T47D (cell line): ENCODE measurements around a stretch of chr5.

DNA sequence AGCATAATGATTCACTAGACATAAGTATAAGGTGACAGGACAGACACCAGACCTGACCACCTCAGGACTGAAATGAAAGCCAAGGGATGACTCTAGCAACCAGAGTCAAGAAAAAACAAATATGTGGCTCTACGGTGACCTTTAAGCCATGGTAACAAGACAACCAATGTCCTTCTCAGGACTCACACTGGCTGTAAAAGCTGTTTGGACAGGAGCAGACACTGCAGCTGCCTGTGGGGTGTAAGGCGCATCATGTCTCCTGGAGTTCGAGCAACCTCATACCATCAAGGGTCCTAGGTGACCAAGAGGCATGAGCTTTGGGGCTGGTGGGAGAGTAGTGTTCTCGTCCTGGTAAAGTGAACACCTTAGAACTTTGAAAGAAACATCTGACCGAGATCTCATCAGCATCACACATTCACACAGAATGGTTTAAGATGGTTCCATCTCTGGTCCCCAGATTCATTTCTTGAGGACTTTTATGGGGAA lies 94.8 kb downstream of the MRPS27 start:
- RRBS: no CpG with 5 or more reads among the region's 5 CpGs

DNA sequence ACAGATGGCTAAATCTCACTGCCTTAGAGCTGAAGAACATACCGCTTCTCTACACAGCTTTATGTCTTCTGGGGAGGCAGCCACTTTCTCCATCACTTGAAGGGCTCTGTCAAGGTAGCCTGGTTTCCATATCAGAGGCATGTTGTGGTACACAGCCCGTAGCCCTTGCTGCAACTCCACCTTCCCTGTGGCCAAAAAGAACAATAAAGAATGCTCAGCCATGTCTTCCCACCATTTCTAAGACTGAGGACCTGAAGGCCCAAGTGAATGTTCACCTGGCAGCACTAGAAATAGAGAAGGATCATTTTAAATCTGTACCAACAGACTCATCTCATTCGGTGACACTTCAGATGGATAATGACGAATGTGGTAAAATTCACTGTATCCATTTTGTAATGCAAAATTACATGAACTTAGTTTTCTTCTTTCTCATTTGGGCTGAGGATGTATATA lies 94.0 kb downstream of the MRPS27 start:
- RRBS: no CpG with 5 or more reads among the region's 4 CpGs

DNA sequence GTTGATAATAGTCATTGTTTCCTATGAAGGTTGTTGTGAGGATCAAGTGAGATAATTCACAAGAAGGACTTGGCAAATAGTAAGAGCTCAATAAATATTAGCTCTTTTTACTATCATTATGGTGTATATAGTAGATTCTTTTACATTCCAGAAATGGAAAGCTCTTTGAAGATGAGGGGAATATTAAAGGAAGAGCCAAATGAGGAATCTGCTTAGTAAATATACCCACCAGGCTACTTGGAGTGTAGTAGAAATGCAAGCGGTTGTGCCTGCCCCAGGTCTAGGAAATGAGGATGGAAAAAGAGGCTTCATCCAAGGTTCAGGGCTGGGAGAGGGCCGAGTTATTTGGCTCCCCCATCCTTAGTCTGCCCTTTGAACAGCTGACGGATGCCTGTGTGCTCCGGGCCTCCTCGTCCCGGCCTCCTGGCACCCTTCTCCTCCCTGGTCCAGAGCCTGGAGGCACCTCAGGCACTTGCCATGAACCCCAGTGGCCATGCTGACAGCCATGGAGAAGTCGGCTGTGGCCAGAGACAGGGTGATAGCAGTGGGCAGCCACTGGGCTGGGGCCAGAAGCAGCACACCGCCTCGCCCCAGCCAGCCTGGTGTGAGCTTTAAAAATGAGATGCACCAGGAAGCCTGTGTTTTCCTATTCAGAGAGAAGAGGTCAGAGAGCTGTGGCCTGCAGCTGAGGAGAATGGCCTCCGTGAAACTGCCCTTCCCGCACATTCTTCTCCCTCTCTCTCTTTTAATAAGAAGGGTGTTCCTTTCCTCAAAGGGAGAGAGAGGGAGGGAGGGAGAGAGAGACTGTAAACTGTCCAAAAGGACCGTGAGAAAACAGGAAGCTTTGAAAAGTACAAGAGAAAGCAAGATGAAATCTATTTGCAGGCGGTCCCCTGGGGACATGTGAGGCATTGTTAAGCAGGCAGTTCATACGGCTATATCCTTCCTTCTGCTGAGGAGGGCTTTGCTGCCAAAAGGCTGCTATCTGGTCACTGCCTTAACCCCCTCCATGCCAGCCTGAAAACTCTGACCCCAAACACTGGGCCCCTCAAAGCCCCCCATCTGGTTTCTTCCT lies 55.4 kb downstream of the ZNF366 start:
- RRBS: no CpG with 5 or more reads among the region's 14 CpGs

DNA sequence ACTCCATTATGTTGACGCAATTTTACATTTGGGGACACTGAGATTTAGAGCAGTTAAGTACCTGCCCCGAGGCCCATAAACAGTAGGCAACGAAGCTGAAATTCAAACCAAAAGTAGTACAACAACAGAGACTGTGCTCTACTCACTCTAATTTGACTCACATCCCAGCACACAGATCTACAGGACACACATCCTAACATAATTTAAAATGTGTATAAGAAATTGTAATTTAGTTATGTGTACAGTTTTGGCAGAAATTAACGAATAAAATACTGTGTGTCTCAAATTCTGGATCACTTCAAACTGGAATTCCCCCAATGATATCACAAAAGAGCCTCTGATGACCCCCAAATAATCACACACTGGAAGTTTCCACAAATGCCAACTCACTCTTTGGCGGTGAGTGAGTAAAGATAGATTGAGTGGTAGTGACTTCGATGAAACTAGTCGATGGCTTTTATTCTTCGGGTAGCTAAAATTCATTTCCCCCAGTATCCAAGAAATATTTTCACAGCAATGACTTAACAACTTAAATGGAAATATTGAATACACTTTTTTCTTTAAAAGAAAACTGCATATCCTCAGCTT lies 2.3 kb downstream of the ZNF366 start:
- RRBS: no CpG with 5 or more reads among the region's 8 CpGs

DNA sequence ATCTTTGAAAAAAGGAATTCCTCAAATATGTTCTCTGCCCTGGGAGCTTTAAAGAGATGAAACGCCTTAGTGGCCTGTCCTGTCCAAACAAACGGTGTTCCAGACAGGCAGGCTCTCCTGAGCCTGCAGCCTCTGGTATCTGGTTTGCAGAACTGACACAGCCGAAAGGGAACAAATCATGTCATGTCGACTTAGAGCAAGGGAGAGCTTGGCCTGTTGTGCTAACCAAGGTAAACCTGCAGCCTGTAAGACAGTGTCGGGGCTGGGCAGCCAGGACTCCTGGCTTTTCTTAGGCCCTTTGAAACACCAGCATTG lies 336 bp upstream of the ZNF366 start:
- RRBS: no CpG with 5 or more reads among the region's 5 CpGs

GRCh38 chr5:72818696-72819333 lies 2.4 kb downstream of the TNPO1 start:
- RRBS: no CpG with 5 or more reads among the region's 5 CpGs

DNA sequence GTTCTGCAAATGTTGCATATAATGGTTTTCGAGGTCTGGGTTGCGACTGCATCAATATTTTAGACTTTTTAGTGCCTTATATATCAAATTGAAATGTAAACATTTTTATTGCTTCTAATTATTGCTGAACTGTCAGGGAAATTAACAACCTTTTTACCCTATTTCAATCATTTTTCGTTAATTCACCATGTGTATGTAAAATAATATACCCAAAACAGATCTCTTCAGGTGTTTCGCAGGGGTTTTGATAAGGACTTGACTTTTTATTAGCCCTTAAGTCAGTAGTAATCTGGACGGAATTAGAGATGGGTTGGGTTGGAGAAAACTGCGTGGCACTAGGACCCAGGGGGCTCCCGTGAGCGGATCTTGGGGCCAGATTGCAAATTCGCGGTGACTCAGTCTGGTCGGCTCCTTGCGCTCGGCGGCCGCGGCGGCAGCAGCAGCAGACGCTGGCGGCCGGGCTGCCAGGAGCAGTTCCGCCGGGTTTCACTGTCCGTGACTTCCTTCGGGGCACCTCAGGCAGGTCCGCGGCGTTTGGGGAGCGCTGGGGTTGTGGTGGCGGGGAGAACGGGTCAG lies 31.4 kb downstream of the TNPO1 start:
- RRBS: 0% methylated on average over 3 of the region's 30 CpGs

- RRBS: no CpG with 5 or more reads among the region's 3 CpGs
Measured at GRCh38 chr5:72911490-72912201, 44.2 kb upstream of the FCHO2 start.

DNA sequence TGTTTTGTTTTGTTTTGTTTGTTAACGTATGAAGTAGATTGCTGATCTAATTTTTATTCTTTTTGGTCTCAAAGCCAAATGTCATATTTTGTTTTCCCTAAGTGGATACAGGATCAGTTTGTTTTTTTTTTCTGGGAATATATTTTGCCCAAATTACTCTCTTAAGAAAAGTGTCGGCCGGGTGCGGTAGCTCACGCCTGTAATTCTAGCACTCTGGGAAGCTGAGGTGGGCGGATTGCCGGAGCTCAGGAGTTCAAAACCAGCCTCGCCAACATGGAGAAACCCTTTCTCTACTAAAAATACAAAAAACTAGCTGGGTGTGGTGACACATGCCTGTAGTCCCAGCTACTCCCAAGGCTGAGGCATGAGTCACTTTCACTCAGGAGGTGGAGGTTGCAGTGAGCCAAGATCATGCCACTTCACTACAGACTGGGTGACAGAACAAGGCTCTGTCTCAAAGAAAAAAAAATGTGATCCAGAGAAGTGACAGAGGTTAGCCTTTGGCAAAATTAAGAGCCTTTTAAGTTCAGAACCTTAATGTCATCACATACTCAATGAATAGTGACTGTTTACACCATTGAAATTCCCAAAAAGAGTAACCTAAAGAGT lies 26.5 kb upstream of the TMEM171 start:
- RRBS: no CpG with 5 or more reads among the region's 8 CpGs

DNA sequence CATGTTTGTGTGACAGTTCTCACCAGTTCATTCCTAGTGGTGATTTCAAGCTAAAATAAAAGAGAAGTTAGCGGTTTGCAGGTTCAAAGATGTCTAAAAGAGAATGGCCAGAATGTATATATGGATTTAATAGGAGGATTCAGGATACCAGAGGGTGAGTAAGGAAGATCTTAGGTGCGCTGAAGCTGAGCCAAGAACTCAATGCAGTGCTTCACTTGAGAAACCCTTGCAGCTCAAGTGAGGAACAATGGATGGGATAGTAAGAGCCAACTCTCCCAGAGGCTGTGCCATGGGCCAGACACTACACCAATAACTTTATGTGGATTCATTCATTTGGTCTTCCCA lies 73.7 kb downstream of the TMEM174 start:
- RRBS: no CpG with 5 or more reads among the region's 2 CpGs

DNA sequence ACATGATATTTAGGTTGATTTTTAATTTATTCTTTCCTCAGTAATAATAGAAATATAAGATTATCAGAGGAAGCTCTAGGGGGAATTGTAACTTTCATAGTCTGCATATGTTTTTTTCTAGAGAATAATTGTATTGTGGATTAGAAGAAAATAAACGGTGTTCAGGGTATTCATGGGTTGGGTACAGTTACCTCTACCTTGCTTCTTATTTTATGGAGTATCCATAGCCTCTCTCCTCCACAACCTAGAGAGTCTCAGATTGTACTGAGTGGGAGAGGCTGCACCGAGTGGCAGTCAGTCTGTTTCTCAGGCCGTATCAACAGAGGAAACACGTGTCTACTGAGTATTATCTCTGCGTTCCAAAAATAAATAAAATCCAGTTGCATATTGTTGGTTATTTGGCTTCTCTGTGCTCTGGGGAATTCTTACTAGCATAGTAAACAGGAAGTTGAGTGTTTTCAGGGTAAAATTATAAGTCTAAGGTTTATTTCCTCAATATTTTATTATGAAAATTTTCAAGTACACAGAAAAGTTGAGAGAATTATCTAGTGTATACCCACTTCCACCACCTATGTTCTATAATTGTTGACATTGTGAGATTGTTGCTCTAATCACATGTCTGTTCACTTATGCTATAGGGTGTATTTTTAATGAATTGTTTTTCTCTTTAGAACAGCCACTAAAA lies 231.0 kb downstream of the ARHGEF28 start:
- RRBS: no CpG with 5 or more reads among the region's 5 CpGs

GRCh38 chr5:73919312-73919763 lies 293.3 kb downstream of the ARHGEF28 start:
- RRBS: no CpG with 5 or more reads among the region's 2 CpGs

DNA sequence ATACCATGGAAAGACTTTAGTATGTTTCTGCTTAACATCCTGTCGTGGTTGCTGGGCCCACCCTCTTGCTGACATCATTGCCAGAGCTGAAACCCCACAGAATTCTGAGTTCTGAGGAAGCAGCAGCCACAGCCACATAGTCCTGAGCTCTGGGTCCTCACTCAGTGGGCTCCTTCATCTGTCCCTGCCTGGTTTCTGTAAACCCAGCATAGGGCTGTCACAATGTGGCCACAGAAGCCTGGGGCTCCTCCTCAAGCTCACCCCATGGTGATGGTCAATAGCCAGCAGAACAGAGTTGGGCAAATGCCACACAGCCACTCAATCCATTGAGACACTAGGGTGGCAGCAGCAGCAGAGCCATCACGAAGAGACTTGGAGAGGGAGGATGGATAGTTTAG lies 441.4 kb downstream of the ENC1 start:
- RRBS: no CpG with 5 or more reads among the region's 2 CpGs

GRCh38 chr5:74275852-74276084 lies 364.8 kb downstream of the ENC1 start:
- RRBS: no CpG with 5 or more reads among the region's 3 CpGs

DNA sequence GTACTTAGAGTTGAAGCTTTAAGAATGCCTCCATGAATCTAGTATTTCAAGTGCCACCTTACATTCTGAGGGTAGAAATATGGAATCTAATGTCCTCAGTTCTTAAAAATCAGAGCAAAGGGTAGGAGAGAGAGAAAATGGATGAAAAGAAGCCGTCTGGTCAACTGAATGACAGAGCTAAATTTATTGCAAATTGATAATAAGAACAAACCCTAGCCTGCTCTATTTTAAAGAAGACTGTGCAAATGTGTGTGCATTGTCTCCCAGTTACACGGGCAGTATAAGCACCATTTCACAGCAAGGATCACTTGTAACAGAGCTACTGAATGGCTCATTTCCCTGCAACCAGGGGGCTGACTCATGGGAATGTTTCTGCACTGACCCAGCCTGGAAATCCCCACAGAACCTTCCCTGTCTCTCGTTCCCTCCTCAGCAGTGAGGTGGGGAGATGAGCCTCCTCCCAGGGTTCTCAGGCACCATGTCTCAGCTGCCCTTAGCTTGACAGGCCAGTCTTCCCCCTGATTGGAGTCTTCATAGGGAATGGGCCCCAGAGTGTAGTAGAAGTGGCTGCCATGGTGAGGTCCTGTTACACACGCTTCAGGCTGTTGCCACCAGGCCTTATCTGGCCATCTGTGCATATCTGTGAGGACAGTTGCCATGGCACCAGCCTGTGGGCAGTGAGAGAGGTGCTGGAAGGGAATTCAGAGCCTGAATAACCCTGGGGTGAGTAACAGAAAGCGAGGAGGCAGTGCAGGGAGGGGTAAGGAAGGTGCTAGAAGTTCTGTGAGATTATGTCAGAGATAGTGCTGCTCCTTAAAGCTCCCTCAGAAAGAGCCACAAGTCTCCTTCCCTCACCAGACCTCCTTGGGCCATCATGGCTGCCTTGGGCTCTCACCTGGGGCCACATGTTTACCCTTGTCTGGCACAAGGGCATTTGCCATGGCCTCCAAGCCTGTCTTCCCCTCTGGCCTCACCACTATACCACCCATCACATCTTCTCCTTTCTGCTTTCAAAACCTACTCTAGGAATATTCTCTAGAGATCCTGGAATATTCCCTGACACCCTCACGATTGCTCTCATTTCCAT lies 324.4 kb downstream of the ENC1 start:
- RRBS: no CpG with 5 or more reads among the region's 6 CpGs

DNA sequence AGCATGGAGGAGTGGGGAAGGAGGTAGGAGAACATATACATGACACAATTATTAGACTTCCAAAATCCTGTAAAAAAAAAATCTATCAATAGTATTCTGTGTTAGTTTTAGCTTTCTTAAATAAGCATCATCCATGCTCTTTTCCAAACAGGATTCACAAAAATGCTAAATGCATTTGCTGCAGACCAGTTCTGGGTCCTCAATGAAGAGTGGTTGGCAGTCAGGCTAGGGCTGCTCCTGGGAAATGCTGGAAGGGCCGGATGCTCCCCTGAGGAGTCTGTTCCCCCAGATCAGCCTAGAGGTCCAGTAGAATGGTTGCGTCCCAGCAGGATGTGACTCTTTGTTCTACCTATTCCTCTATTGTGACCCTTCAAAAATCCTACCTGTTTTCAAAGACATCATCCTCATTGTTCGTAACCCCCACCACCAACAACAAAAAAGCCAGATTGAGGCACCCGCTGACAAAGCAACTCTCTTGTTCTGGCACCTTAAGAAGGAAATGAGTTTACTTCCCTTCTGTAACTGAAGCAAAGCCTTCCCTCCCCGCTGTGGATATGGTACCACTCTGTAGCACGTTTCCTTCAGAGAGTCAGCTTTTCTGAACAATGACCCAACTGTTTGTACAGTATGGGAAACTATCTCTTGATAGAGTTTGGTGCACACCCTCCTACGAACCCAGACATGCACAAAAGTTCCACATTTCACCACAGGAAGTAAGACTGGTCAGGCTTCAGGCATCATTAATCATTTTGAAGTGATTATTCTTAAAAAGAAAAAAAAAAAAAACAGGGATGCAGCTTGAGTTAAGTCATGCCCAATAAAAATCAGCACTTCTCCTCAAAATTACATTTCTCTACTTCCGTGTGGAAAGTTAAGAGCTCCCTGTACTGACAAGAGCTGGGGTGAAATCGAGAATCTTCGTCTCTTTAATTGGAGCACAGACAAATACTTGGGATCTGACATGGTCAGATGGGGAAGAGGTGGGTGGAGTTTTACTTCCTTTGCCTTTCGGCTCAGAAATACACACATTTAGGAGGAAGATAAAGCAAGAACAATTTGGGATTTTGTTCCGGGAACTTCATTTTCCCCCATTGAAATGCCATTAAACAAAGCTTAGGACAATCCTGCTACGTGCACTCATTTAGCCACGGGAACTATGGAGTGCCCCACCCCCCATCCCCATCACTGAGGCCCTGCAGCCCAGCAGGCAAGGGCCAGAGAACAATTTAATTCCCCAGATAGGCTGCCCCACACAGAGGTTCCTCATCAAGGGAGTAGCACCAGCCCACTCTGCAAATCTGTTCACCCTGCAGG lies 207.0 kb downstream of the ENC1 start:
- RRBS: no CpG with 5 or more reads among the region's 14 CpGs

DNA sequence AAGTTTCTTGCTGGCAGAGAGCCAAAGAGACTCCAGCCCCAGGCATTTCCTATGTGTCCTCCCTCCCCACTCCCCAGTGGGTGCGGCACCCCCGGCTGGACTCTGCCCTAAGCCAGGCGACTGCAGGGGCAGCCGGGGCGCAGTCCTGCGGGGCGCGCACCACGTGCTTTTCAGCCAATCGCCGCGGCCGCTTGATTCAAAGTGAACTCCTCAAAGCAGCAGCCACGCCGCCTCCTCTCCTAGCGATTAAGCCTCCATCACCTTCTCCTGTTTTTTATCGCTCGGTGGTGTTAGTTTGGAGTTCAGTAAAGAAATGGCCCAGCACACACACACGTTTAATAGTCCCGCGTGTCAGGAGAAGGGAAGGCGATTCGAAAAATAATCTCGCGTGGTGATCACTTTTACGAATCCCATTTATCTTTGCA lies 805 bp upstream of the ENC1 start:
- RRBS: 3% methylated on average over 3 of the region's 26 CpGs

DNA sequence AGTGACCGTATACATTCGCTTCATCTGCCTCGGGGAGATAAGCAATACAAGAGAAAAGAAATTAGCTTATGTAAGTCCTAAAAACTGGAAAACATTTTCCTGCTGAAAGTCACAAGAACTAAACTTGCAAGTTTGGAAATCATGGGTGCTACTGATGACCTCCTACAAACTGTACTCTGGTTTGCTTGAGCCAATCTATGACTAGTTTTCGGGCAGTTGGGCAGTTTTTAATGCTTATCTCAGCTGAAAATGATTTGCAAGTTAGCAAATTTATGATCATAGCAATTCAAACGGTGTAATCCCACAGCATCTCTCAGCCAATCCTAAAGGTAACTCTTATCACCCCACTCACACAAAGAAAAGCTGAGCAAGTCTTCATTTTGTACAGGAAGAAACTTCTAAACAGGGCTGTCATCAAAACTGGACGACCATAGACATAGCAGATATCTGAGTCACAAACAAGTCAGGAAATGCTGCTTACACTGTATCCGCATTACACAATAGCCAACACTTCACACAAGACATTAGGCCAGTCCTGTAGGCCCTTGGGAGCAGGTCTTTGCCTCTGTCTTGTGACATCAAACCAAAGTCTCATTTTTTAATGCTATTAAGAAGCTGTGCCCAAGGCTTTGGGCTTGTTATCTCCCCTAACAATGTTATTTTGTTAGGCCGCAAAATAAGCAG lies 2.6 kb upstream of the ENC1 start:
- RRBS: no CpG with 5 or more reads among the region's 8 CpGs

DNA sequence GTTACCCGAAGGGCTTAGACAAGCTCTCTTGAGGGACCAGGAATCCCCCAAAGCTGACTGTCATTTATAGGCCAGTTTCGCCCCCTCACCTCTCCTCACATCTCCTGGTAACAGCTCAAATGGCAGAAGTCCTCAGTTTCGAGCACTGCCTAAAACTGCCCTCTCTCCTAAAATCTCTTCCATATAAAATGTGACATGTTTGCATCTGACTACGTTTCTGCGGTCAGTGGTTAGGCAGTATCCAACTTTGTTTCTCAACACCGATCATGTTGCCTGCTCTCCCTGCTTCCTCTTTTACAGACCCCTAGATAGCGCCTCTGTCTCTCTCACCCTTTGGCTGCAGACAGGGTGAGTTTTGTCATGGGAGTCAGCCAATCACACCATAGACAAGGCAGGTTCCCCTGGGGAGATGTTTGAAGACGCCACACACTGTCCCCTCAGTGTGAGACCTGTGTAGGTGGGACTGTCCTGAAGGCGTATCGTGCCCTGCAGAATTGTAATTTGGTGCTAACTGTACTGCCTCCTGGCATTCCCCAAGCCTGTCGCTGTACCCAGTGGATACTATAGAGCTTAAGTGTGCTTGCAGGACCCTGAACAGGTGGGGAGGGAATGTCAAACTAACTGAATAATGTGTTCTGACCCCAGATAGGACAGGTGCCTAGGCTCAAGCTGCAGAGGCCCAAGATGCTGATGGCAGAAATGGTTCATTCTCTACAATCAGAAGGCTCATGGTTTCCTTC lies 1.0 kb downstream of the HEXB start:
- RRBS: no CpG with 5 or more reads among the region's 11 CpGs

GRCh38 chr5:74865564-74865712 lies 749 bp downstream of the FAM169A start:
- RRBS: no CpG with 5 or more reads among the region's 2 CpGs